ENCODE data around the genes CD44 and PAMR1.

DNA sequence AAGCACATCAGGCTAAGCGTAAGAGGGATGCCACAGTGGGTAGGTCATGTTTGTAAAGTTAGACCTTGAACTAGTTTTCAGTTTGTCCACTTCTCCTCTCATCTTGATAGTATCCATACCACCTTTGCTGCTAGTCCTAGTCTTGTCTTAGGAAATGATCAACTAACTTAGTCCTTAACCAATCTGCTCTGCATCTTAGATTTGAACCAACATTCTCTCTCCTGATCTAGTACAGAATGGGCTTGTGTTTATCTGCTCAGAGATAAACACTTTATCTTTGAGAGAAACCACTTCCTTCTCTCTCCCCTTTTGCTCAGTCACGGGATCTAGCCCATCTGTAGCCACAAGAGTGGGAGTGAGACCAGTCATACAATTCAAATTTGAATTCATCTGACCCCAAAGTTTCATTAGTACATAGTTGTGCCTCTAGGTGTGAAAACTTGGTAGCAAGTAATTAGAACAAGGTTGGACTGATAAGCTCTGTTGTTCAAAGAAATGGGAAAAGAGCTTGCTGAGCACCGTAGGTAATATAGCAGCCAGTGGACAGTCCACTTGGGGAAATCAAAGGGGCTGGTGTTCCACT, 71.9 kb upstream of the CD44 start:
- CAGE, long polyA plus RNA, result no peak
- RRBS, result no CpG with 5 or more reads among the region's 3 CpGs

- CAGE, long polyA plus RNA, result no peak
- RRBS, result under 1% methylated on average over 12 of the region's 59 CpGs
Observed at GRCh38 chr11:35138551-35139501, at the start of gene CD44. Gene CD44 (plus strand): TSS chr11:35139171.

DNA sequence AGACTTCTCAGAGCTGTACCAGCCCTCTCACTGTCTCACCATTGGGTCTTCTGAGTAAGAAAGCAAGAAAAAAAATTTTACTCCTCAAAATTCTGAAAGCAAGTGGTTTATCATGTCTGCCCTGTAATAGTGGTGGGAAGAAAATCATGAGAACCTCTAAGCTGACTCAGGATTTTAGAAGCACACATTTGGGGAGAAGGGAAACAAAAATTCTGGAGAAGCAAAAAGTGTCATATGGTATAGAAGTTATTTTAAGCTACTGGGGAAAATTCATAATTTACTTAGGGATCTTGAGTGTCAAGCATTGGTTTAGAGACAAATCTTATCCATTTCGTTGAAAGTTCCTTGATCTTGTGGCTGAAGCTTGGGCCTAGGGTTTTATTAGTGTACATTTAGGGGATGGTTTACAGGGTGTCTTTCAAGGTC, 14.9 kb downstream of the CD44 start:
- CAGE, long polyA plus RNA, result no peak
- RRBS, result no CpG with 5 or more reads among the region's 1 CpG

DNA sequence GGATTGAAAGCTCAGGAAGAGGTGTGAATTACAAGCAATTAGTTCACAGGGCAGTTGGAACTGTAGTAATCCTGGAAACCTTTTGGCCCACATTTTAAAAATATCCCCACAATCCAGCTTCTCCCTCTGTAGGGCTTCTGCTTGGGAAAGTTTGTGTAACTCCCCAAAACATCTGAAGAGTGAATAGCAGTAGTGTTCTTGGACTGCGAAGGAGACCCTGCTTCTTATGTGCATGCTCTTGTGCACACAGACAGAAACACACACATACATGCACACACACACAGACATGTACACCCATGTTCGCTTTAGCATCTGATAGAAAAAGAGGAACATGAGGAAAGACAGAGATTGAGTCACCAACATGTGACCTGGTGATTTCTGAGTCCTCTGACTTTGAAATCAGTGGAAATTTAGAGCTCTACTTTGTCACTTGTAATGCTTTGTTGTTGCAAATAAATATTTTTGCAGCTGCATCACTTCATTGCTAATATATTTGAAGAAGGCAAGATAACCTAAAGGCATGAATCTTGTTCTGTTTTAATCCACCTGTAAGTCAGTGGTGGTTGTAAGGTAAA, 23.7 kb downstream of the CD44 start:
- CAGE, long polyA plus RNA, result no peak
- RRBS, result no CpG with 5 or more reads among the region's 2 CpGs

GRCh38 chr11:35206408-35206969, 67.5 kb downstream of the CD44 start:
- CAGE, long polyA plus RNA, result no peak
- RRBS, result no CpG with 5 or more reads among the region's 2 CpGs

- CAGE, long polyA plus RNA, result no peak
- RRBS, result no CpG with 5 or more reads among the region's 6 CpGs
Observed at GRCh38 chr11:35272496-35273121, 133.6 kb downstream of the CD44 start.

DNA sequence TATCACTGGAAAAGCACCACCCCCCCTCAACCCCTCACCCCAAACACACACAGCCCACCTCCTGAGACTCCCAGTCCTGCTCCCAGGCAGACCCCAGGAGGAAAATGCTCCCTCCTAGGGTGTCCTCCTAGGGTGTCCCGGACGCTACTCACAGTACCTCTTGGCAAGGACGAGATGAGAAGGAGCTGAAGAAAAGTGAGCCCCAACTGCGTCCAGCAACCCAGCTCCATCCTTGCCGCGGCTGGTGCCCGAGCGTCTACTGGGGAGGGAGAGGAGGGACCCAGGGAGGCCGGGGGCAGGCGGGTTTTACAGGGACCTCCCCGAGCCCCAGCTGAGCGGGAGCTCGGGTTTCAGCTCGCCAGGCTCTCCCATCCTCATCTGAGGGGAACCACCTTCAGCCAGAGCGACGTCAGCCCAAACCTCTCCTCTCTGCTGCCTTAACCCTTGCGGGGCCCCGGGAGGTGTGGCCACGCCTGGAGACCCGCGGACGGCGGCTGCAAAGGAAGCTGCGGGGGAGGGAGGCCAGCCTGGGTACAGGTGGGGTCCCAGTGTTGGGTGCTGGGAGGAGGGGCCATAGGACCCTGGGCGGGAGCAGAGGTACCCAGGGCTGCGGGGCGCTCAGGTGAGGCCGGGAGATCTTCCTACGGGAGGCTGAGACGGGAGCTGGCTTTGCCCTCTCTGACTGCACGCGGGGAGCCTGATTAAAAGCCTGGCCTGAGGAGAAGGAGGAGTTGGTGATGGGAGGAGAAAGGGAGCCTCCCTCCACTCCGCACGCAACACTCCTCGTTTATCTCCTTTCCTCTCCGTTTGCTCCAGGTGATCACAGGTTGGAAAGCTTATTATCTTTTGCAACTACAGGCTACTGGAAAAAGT, at the start of gene PAMR1:
PAMR1 (minus strand) TSS at position 261 of the 873 bp plus-strand sequence.
- CAGE, long polyA plus RNA, result start-site peak on the minus strand centred at position 353 of the sequence, 192 bp wide, 417 and 129 reads in 2 replicates
- RRBS, result no CpG with 5 or more reads among the region's 36 CpGs

- CAGE, long polyA plus RNA, result no peak
- RRBS, result under 1% methylated on average over 21 of the region's 50 CpGs
Observed at GRCh38 chr11:35619509-35620000, 1.3 kb downstream of the FJX1 start.

DNA sequence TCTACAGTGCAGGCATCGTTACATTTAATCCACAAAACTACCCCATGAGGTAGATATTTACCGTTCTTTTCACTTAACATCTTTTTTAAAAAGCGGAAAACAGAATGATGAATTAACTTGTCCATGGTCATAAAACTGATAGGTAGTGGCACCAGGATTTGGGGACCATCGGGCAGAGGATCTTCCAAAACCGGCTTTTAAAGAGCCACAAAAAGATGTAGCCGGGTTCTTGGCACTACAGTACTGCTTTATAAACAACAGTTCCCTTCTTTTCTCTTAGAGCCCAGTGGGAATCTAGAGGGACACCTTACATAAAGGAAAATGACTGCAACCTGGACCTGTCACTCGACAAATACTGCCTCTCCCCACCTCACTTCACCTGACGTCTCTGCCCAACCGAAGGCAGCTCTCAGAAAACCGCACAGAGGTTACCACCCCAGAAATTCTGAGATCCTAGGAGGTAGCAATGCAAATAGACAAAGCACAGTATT, 718 bp upstream of the TRIM44 start:
- CAGE, long polyA plus RNA, result no peak
- RRBS, result no CpG with 5 or more reads among the region's 10 CpGs

DNA sequence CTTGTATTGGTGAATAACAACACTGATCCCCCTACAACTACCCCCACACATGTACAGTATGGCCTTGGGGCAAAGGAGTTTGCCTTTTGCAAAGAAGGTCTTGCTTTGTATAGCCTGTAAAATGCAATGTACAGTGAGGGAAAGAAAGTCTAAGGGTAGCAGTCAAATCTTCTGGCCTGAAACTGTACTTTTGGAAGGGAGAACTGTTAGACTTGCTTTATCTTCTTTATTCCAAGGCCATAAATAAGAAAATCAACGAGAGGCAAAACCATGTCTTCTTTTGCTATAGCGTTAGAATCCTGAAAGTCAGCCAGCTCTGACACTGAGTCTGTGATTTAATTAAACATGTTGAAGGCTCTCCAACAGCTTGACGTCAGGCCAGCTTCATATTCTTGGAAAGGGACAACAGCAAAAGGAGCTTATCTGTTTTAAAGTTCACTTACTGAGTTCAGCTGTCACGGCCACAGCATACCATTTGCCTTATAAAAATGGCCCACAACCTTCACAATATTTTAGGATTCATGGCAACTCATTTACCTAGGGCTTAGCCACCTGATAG, 131.1 kb upstream of the LDLRAD3 start:
- CAGE, long polyA plus RNA, result no peak
- RRBS, result no CpG with 5 or more reads among the region's 4 CpGs

GRCh38 chr11:35971172-35972481, 27.8 kb downstream of the LDLRAD3 start:
- CAGE, long polyA plus RNA, result no peak
- RRBS, result no CpG with 5 or more reads among the region's 11 CpGs

DNA sequence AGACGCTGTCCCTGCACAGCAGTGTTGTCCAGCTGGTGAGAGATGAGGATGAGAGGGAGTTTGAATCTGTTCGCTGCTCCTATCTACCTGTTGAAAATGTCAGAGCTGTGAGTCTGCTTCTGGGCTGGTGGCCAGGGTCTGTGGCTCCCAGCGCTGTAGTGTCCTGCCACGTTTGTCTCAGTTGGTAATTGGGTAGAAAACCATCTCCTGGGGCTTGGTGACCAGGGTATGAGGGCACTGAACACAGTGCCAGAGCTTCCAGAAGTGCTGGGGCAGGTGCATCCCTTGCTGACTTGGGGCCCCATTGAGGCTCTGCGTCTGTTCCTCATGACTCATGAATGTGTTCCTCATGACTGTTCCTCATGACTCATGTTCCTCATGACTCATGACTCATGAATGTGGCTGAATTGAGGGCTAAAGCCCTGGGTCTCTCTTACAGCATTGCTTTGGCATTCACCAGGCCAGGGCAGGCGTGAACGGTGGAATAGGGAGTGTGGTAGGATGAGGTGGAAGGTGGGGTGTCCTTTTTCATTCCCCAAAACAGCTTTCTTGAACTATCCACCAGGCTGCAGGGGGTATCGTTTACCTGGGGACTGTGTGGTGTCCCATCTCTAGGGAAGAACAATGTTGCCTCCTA, 139.6 kb downstream of the COMMD9 start:
- CAGE, long polyA plus RNA, result no peak
- RRBS, result no CpG with 5 or more reads among the region's 8 CpGs

DNA sequence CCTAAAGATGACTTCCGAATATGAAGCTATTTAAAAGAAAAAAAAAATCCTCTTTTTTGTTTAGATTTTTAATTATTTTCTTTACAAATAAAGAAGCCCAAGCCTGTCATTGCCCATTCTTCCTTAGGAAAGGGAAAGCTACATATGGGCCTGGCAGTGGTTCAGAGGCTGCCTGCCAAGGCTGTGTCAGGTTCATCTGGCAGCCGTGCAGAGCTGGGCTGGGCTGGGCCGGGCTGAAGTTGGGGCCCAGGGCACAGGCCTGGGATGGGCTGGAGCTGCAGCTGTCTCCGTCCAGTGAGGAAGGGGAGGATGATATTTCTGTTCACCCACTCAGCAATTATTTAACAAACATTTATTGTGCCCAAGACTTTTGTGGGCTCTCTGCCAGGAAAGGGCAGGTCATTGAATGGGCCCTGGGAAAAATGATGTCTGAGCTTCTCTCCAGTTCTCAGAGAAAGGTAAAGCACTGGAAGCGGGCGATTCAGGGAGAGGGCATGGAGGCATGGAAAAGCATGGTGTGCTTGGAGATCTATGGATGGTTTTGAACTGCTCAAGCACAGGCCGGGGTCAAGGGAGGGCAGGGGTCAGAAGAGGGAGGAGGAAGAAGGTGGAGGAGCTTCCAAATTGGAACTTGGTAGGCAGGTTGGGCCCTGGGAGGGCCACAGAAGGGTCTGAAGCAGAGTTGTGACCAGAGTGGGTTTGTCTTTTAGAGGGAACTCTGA, 4.7 kb downstream of the PRR5L start:
- CAGE, long polyA plus RNA, result no peak
- RRBS, result no CpG with 5 or more reads among the region's 7 CpGs

- CAGE, long polyA plus RNA, result no peak
- RRBS, result no CpG with 5 or more reads among the region's 20 CpGs
Observed at GRCh38 chr11:36361826-36362632, 65.9 kb downstream of the PRR5L start.

DNA sequence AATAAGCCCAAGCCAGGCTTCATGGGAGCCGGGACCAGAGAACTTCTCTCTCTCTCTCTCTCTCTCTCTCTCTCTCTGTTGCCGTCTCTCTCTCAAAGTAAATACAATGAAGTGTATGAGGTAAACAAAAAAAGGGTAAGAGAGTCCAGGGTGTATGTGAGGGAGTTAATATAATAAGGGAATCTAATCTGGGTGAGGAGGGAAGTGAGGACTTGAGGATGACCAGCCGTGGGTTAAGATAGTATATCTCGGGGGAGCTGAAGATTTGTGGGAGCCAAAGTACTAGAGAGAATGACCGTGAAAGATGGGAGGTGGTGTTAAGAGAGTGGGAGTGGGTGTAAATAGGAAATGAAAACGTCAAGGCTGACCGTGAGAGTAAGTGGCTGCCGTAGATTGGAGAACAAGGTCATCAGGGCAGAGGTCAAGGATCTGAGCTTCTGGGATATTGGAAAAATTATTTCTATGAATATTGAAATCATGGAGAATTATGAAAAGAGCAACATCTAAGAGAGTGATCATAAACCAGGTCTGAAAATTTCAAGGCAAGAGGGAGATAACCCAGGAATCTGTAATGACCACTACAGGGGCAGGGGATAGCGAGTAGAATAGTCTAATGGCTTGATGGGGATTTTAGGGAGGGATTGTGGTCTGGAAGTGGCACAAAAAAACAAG, 71.7 kb downstream of the PRR5L start:
- CAGE, long polyA plus RNA, result no peak
- RRBS, result no CpG with 5 or more reads among the region's 9 CpGs

DNA sequence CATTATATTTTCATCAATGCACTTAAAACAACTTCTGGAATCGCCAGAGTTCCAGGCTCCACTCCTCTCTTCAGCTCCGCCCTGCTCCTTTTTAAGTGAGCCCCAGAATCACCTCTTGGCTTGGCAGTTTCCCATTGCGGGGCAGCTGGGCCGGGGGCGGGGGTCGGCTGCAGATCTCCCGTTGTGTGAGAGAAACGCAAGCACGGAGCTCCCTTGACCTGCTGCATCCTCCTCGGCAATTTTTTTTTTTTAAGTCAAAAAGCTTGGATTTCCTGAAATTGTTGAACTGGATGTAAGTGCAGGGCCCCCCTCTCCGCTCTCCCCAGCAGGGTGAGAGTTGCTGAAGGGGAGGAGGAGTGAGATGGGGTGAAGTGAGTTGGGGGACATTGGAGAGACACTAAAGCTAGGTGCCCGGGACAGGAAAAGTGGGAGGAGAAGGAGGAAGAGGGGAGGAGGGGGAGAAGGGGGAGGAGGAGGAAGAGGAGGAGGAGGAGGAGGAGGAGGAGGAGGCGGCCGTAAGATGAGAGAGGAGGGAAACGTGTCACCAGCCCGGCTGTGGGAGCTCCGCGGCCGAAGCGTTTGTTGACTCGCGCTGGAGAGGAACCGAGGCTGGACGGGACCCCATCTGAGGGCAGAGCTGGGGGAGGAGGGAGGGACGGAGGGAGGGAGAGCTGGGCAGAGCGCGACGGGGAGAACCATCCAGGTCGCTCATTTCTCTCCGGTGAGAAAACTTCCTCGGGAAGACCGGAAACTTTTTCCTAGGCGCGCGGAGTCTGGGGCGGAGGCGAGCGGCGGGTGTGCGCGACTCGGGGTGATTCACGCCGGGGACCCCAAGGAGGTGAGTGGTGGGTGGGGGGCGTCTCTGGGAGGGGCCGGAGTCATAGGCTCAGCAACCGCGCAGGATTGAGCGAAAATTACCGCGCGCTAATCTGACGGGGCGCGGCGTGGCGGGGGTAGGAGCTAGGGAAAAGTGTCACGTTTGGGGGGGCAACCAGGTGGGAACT, 80.1 kb downstream of the PRR5L start:
- CAGE, long polyA plus RNA, result no peak
- RRBS, result under 1% methylated on average over 14 of the region's 58 CpGs

- CAGE, long polyA plus RNA, result no peak
- RRBS, result 34% methylated on average over 2 of the region's 7 CpGs
Observed at GRCh38 chr11:36377945-36378355, 81.9 kb downstream of the PRR5L start.

- CAGE, long polyA plus RNA, result no peak
- RRBS, result no CpG with 5 or more reads among the region's 5 CpGs
Observed at GRCh38 chr11:36385375-36385851, 89.3 kb downstream of the PRR5L start.

DNA sequence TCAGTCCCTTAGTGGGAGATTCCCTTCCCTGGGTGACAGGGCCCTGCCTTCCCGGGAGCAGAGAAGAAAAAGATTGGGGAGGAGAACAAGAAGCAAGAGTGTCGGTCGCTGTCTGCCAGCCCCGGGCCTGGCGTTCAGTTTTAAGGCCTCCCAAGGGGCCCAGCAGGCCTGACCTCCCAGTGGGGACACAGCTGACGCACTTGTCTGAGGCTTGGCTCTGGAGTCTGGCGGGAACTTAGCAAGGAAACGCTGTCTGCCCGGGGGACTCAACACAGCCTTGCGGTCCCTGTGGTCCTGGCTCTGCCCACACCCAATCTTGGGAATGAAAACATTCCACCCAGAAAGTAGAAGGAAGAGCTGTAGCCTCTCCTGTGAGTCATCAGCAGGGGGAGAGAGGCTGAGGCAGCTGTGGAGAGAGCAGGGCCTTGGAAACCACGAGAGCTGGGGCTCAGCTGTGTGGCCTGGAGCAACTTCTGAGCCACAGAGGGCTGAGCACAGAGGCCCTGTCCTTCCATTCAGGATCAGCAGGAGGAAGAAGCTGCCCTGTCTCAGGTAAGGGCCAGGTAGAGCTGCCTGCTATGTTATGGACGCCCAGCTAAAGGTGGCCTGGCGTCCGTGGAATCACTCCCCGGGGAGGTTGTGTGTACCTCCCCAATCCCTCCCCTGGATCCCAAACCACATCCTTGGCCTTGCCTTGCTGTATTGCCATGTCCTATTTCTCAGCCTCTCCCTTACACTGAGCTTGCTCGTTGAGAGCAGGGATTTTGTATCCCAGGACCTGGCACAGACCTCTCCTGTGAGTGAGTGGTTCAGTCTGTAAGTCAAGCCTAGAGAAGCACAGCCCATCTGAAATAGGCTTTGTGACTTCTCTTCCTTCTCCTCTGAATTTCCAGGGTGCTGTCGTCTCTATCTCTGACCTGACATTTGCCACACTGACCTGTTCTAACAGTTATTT, 54.2 kb downstream of the TRAF6 start:
- CAGE, long polyA plus RNA, result no peak
- RRBS, result 3% methylated on average over 4 of the region's 17 CpGs

DNA sequence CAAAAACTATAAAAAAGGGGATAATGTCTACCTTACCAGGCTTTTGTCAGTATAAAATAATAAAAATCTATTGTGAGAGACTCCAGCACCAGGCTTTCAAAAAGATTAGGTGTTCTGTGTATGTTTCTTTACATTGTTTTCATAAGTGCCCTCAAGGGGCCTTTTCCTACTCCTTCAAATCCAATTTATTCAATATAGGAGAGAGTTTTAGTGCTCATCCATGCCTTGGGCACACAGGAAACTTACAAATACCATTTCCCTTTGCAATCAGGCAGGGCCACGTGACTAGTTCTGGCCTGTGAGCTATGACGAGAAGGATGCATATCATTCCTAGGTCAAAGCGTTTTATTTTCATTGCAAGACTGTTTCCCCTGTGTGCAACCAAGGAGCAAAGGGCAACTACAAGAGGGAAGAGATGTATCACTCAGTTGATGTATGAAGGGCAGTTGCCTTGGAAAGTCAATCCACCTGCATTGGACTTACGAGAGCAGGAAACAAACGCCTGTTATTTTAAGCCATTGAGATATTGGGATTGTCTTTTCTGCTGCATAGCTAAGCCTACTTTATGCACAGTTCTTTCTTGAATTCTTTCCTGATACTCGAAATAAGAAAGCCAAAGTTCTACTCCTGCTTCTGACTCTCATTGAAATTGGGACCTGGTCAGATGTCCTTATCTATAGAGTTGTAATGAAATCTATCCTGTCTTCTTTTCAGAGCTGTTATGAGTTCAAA, 2.0 kb upstream of the TRAF6 start:
- CAGE, long polyA plus RNA, result no peak
- RRBS, result no CpG with 5 or more reads among the region's 6 CpGs

Measured in BJ (cell line).